SK-N-DZ (cell line): Measurements from ENCODE around the genes TTC32 and PUM2.

GRCh38 chr2:19711406-19712178, 190.2 kb downstream of the TTC32 start:
RAMPAGE:
- cytosol, long total RNA, result no peak
- nucleus, long total RNA, result no peak

DNA sequence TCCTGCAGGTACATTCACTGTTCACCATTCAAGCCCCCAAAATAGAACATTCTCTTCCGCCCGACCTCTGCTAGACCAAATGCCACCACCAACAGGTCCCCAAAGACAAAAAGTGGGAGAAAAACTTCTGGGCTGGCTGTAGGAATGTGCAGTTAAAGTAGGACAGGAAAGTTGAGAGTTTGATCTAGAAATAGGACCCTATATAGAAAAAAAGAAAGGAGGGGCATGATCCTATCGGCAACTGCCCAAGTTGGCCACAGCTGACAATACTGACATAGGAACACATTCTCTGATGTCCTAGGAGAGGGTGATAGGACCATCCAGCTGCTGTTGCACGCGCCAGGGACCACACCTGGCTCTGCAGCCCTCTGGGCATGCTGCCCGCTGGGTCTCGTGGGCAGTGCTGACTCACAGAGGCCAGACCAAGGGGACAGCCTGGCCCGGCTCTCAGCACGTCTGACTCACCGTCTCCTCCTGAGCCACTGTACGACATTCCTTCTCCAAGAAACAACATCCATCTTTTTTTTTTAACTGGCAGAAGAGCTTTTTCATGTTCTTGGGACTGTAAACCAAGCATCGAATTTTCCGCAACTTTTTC, 100.5 kb downstream of the TTC32 start:
RAMPAGE:
- cytosol, long total RNA, result no peak
- nucleus, long total RNA, result no peak

RAMPAGE:
- cytosol, long total RNA, result start-site peak on the minus strand at chr2:19901927-19902009, 85 and 76 reads in 2 replicates
- nucleus, long total RNA, result no peak
Observed at GRCh38 chr2:19901829-19902432, at the start of gene TTC32. Gene TTC32 (minus strand): TSS chr2:19901983.

RAMPAGE:
- cytosol, long total RNA, result no peak
- nucleus, long total RNA, result no peak
Observed at GRCh38 chr2:20121029-20121565, 69.7 kb upstream of the LAPTM4A start.

DNA sequence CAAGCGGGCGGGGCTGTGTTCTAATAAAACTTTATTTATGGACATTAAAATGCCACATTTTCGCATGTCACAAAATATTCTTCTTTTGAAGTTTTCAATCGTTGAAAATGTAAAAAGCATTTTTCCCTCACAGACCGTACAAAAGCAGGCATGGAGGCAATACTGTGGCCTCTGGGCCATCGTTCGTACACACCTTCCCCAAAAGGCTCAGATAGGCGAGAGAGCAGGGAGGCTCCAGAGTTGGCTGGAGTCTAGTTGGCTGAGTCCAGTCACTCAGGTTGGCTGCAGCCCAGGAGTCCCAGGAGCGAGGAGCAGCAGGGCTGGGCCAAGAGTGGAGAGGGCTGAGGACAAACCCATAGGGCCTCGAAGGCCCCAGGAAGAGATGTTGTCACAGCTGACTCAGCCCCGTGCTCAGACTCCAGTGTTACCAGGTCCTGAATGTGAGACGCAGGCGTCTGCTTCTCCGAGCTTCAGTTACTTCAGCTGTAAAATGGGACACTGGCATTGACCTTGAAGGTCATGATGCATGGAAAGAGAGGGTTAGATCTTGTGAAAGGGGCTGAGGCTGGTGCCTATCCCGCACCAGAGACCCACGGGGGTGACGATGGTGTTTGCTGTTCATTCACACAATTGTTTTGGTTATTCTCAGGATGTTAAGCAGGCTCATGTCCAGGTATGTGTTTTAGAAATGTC, 42.4 kb downstream of the SDC1 start:
RAMPAGE:
- cytosol, long total RNA, result no peak
- nucleus, long total RNA, result no peak

GRCh38 chr2:20214867-20215837, 9.8 kb downstream of the SDC1 start:
RAMPAGE:
- cytosol, long total RNA, result no peak
- nucleus, long total RNA, result no peak

DNA sequence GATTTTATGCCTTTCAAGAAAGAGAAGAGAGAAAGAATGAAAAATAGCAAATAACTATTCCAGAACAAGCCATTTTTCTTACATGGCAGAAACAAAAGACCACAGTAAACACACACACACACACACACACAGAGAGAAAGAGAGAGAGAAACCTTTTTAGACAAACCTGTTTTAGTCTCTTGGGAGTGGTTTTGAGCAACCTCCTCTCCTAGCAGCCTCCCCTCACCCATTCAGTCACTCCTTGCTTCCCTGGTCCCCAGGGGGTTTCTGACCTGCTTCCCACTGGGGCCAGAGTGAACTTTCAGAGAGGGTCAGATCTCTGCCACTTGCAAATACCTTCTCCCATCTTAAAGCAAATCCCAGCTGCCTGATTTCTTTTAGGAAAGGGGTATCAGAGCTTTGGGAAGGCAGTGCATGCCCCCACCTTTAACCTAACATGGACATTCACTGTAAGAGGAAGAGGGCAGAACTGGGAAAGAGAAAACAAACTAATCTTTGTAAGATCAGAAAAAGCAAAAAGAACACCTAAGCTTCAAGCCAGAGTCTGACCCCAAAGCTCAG, 2.9 kb downstream of the SDC1 start:
RAMPAGE:
- cytosol, long total RNA, result no peak
- nucleus, long total RNA, result no peak

DNA sequence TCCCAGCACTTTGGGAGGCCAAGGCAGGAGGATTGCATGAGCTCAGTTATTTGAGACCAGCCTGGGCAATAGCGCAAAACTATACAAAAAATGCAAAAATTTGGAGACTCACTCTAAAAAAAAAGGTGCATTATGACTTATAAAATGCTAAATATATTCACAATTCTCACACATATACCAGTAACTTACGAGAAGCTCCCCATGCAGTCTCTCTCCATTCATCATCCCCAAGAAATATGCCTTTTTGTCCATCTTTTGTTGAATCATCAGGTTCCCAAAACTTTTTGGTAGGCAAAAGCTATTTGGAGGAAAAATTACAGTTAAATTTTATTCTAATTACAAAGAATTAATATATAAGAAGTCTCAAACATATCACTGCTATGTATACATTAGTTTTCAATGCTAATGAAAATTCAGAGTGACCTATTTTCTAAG, 32.3 kb downstream of the PUM2 start:
RAMPAGE:
- cytosol, long total RNA, result no peak
- nucleus, long total RNA, result no peak

DNA sequence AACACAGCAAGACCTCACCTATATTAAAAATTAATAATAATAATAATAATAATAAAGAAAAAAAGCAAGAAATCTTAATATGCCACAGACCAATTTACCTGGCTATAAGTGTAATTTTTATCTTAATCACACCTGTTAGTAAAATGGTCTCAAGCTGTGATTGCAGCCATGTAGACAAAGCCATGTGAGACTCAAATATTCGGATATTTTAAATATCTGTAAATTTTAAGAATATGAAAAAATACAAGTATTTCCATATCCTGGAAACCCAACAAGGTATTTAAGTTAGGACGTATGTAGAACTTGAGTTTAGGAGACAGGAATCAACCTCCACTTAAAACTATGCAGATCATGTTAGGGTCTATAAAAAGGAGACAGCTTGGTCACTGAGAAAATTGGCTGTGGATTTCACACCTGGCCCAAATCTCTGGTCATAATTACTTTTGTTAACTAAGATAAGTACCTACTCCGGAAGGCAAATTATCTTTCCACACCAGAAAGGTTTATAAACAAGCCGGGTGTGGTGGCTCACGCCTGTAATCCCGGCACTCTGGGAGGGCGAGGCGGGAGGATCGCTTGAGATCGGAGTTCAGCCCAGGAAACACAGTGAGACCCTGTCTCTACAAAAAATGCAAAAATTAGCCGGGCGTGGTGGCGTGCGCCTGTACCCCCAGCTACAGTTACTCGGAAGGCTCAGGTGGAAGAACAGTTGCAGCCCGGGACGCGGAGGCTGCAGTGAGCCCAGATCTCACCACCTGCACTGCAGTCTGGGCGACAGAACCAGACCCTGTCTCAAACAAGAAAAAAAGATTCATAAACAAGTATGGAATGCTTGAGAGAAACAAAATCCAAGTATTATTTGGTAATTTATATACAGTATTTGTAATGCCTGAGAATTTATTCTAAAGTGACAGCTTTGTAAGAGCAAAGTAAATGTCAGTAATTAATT, 2.2 kb downstream of the PUM2 start:
RAMPAGE:
- cytosol, long total RNA, result no peak
- nucleus, long total RNA, result no peak

RAMPAGE:
- cytosol, long total RNA, result start-site peak on the minus strand at chr2:20350613-20350693, 23 and 245 reads in 2 replicates
- nucleus, long total RNA, result start-site peak on the minus strand at chr2:20350634-20350693, 246 and 97 reads in 2 replicates
Observed at GRCh38 chr2:20350480-20351220, at the start of gene PUM2. Gene PUM2 (minus strand): TSS chr2:20350844.

GRCh38 chr2:20370209-20370708, 19.6 kb upstream of the PUM2 start:
RAMPAGE:
- cytosol, long total RNA, result no peak
- nucleus, long total RNA, result no peak

DNA sequence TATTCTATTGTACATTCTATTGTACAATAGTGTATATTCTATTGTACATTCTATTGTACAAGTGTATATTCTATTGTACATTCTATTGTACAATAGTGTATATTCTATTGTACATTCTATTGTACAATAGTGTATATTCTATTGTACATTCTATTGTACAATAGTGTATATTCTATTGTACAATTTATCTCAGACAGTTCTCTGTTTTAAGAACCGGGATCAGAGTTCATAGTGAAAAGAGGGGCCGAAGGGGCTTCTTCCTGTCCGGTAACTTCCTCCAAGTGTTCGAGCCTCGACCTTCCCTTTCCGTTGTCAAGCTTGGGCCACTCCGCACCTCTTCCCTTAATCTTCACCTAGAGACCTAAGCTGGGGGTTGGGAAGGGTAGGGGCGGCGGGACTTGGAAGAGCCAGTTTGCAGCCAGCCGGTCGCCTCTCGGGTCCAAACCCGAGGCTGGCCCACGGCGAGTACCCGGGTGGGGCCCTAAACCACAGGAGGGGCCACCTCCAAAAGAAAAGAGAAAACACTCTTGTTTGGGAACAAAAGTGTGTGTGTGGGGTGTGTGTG, 764 bp upstream of the RHOB start:
RAMPAGE:
- cytosol, long total RNA, result no peak
- nucleus, long total RNA, result no peak

DNA sequence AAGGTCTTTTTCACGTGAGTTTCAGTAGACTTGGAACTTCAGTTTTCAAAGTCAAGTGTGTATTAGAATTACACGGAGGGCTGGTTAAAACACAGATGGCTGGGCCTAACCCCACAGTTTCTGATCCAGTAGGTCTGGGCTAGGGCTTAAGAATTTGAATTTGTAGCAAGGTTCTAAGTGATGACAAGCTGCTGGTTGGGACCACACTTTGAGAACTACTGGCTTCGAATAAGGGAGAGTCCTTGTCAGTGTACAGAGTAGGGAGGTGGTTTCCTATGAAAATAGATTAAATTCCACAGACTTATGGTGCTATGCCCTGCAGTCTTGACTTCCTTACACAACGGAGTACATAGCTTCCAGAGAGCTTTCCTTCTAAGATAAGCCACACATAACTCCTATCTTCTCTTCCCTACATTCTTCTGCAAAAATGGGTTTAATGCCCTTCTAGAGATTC, 4.5 kb downstream of the RHOB start:
RAMPAGE:
- cytosol, long total RNA, result no peak
- nucleus, long total RNA, result no peak

RAMPAGE:
- cytosol, long total RNA, result no peak
- nucleus, long total RNA, result no peak
Observed at GRCh38 chr2:20496521-20496954, 49.7 kb downstream of the RHOB start.

DNA sequence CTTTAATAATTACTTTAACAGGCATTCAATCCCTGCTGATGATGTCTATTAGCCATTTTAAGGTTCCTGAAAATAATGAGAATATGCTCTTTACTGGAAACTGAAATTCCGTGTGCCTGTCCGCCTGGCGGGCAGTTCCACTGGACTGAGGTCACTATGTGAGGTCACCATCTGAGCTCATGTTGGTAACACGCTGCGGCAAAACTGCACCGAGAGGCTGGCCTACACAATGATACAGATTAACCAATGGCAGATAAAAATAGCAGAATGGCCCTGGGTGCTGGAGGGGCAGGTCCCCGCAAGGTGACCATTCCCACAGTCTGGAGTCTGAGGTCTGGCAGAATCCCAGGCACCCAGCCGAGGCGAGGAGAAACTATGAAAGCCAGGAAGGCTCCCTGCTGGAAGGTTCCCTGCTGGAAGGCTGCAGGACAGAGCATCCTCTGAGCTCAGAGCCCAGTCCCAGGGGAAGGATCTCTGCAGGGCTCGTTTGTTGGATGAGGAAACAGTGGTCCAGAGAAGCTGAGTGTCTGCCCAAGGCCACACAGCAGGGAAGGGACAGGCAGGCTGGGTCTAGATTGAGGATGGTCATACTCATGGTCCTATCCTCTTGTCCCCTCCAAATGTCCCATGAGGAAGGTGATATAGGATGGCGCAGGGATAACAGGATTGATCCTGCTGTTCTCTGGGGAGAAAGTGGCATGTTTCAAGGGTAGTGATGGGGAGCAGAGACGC, 24.8 kb downstream of the HS1BP3 start:
RAMPAGE:
- cytosol, long total RNA, result no peak
- nucleus, long total RNA, result no peak

DNA sequence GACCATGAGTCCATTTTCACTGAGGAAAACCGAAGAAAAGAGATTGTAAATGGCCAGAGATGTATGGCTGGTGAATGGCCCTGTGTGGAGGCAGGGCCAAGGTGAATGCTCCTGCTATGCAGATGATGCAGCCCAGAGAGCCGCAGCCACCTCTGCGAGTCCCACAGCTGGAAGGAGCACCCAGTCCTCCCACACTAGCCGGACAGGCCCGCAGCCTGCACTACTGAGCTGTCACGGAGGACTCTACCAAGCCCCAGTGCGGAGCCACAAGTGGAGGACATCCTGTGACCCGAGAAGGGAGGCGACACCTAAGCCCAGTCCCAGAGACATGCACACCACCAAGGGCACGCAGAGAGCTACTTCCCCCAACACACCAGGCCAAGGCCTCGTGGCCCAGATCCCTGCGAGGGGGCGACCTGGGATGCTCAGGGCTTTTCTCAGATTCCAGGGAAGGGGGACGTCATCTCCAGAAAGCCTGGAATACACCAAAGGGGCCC, 12.9 kb downstream of the HS1BP3 start:
RAMPAGE:
- cytosol, long total RNA, result no peak
- nucleus, long total RNA, result no peak

DNA sequence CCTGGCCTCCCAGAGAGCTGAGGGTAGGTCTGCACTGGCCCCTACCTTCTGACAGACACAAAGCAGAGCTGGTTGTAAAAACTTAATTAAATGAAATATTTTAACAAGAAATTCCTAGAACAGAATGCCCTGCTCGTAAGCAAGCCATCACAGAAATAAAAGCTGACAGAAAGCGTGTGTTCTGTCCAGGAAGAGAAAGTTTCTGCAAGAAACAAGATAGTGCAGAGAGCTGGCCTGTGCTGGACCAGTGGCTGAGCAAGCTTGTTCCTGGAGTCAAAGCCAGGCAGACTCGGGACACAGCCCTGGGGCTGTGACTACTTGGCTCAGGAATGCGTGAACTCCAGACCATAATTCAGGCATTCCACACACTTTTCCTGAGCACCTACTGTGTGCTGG, 51.6 kb downstream of the APOB start:
RAMPAGE:
- cytosol, long total RNA, result no peak
- nucleus, long total RNA, result no peak

GRCh38 chr2:21036459-21037668, 7.0 kb downstream of the APOB start:
RAMPAGE:
- cytosol, long total RNA, result no peak
- nucleus, long total RNA, result no peak

DNA sequence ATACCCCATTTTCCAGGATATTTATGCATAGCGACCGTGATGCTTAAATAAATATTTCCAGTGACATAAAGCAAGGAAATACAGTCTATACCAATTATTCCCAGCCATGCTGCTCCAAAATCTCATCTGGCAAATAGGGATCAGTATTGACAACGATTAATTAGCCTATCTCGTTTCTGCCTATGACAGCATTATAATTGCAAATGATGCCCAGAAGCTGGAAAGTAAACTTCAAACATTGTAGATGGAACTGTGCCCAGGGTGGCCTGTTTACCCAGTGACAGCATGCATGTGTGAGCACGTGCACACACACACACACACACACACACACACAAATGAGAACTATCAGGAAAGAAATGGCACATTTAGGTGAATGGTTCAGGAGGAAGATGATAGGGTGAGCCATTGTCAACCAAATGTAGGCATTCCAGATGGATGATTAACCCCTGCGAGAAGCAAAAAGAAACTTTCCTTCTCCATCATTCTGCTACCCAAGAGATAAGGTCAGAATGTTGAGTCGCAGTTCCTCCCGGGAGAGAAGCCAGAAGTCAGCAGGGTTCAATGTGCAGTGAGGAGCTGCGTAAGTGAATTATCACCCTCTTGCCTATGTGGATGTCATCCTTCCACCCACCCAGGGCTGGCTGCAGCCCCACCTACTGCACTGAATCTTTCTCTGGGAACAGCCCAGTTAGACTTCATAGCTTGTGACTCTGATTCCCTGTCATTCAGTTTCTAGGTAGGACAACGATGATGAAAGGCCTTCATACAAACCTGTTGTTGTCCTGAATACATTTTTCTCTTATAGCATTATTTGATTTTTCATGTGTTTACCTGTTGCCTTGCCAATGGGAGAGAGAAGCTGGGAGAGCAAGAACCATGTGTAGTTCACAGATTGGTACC, 3.4 kb upstream of the APOB start:
RAMPAGE:
- cytosol, long total RNA, result no peak
- nucleus, long total RNA, result no peak

DNA sequence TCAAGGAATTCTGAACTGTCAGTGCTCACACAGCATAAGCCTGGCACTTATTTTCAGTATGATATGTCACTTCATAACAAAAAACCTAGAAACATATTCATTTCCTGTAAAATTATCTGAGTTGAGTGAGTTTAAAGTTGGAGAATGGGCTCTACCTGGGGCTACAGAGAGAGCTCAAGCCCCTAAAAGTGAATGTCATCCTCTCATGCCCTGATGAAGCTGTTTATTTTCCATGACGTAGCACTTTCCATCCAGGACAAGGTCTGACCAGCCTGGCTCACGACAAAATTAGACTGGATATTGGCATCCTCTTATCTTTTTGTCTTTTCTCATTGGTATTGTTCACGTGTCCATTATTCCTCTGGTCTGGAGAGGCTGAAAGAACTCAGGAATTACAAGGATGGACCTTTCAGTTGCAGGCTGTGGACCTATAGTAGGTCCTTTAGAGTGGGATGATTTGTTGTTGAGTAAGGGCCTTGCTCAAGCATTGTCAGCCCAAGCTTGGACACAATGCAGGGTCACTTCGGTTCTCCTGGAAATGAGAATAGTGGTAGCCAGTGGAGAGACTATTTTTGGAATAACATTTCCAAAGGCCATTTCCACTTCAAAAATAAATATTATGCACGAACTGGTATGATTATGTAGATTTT, 24.4 kb upstream of the TDRD15 start:
RAMPAGE:
- cytosol, long total RNA, result no peak
- nucleus, long total RNA, result no peak